ENCODE measurements around a stretch of chr1.

DNA sequence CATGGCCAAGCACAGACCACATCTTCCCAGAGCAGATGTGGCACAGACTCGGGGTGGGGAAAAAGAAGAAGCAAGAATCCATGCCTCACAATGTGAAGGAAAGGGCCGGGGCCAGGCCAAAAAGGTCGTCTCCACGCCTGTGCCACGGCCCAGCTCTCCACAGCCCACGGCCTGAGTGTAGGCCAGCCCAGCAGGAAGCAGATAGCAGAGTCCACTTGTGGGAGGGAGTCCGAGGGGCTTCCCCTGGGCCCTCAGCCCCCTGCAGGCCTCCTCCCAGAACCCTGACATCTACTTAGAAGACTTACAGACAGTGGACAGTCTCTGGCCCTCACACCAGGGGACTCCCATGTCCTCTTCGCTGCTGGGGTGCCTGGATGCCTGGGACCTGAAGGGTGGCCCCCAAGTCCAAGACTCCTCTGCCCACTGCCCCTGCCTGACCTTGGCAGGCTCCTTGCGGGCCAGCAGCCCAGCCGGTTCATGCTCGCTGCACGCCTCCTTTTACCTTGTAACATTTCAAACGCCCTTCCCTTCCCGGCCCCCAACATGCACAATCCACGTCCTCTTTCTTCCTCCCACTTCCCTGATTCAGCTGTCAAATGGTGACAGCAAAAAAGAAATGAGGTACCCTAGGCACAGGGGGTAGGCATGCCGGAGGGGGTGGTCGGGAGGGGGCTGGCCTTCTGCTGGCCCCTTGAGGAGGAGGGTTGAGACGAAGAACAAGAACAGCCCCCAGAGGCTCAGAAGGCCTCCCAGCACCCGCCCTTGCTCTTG lies 865 bp upstream of the PTPN7 start:
- RRBS = 0% methylated on average over 4 of the region's 19 CpGs

DNA sequence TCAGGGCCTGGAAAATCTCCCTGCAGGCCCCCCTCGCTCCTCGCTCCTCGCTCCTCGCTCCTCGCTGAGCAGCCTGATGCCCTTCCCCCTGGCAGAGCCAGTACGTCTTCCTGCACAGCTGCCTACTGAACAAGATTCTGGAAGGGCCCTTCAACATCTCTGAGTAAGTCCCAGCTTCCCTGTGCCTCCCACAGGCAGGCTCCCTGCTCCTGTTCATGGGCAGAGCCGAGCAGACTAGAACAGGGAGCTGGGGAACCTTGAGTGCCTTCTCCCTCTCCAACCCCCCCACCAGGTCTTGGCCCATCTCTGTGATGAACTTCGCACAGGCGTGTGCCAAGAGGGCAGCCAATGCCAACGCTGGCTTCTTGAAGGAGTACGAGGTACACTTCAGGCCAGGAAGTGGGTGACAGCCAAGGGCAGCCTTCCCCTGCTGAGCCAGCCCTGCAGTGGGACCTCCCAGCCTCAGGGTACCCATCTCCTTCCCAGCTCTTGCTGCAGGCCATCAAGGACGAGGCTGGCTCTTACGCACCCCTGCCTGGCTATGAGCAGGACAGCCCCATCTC lies 6.5 kb upstream of the LGR6 start:
- RRBS = no CpG with 5 or more reads among the region's 13 CpGs

DNA sequence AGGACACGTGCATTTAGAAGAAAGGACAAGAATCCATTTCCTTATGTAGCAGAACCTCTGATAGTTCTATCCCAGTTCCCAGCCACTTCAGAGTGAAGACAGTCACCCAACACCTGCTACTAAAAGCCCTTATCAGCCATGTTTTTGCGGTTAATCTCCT lies 113.8 kb downstream of the PPP1R12B start:
- RRBS = no CpG with 5 or more reads among the region's 2 CpGs

DNA sequence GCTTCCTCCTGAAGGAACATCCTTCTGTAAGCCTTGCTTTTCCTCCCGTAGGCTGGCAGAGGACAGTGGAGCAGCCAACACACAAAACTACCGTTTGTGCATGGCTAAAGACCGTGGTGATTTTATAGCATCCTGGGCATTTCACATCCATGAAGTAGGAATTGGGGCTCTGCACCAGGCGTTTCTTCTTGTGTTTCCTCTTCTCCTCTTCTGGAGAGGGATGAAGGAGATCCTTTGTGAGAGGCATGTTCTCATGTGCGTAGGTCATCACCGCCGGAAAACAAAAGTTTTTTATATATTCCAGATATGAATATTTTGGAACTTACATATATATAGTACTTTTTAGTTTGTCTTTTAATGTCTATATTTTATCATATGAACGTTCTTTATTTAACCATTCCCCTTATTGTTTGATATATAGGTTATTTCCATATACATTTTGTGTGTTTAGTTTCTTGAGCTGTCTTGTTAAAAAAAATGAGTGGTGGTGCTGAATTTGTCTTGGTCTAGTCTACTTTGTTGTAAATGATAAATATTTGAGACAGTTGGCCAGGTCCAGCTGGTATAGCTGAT lies 123.5 kb downstream of the PPP1R12B start:
- RRBS = no CpG with 5 or more reads among the region's 8 CpGs

GRCh38 chr1:202565997-202566806 lies 144.1 kb downstream of the SYT2 start:
- RRBS = no CpG with 5 or more reads among the region's 3 CpGs

GRCh38 chr1:202576737-202577251 lies 133.5 kb downstream of the SYT2 start:
- RRBS = no CpG with 5 or more reads among the region's 1 CpG

- RRBS = no CpG with 5 or more reads among the region's 2 CpGs
These were observed 2.6 kb downstream of the KDM5B start for GRCh38 chr1:202805400-202806144.

- RRBS = no CpG with 5 or more reads among the region's 6 CpGs
These were observed 26.2 kb downstream of the MYOG start for GRCh38 chr1:203059390-203060148.

- RRBS = 40% methylated on average over 1 of the region's 7 CpGs
These were observed 2.3 kb downstream of the ADORA1 start for GRCh38 chr1:203129733-203130360.

GRCh38 chr1:203154068-203154770 lies 21.4 kb downstream of the MYBPH start:
- RRBS = no CpG with 5 or more reads among the region's 10 CpGs

DNA sequence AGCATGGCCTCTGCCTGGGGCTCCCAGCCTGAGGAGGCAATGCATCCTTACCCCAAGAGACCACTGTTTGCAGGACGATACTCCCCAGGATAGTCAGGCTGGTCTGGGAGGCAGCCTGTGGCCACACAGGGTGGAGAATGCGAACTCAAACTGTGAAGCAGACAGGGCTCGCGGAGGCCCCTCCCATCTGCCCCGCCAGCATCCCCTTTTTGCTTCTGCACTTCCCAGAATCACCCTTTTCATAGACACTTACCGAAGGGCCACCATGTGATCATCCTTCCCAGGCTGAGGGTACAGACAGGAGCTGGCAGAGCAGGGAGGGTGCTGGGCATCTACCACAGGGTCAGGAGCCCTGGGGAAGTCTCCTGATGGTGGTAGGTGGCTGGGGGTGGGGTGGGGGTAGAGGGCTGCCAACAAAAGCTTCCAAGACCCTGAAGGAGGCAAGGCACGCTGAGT lies 31.4 kb upstream of the BTG2 start:
- RRBS = no CpG with 5 or more reads among the region's 7 CpGs

- RRBS = no CpG with 5 or more reads among the region's 9 CpGs
These were observed 15.3 kb downstream of the BTG2 start for GRCh38 chr1:203320268-203321383.

GRCh38 chr1:203353457-203353828 lies 2.5 kb upstream of the FMOD start:
- RRBS = no CpG with 5 or more reads among the region's 10 CpGs

- RRBS = no CpG with 5 or more reads among the region's 6 CpGs
These were observed 44.1 kb downstream of the OPTC start for GRCh38 chr1:203537850-203538599.

GRCh38 chr1:203630393-203631347 lies 4.0 kb downstream of the ATP2B4 start:
- RRBS = no CpG with 5 or more reads among the region's 3 CpGs

GRCh38 chr1:203754253-203754893 lies 10.6 kb upstream of the LAX1 start:
- RRBS = no CpG with 5 or more reads among the region's 6 CpGs

- RRBS = no CpG with 5 or more reads among the region's 7 CpGs
These were observed 546 bp downstream of the LAX1 start for GRCh38 chr1:203765422-203766035.

- RRBS = no CpG with 5 or more reads among the region's 6 CpGs
These were observed 28.9 kb downstream of the ZBED6 start for GRCh38 chr1:203824249-203824809.

DNA sequence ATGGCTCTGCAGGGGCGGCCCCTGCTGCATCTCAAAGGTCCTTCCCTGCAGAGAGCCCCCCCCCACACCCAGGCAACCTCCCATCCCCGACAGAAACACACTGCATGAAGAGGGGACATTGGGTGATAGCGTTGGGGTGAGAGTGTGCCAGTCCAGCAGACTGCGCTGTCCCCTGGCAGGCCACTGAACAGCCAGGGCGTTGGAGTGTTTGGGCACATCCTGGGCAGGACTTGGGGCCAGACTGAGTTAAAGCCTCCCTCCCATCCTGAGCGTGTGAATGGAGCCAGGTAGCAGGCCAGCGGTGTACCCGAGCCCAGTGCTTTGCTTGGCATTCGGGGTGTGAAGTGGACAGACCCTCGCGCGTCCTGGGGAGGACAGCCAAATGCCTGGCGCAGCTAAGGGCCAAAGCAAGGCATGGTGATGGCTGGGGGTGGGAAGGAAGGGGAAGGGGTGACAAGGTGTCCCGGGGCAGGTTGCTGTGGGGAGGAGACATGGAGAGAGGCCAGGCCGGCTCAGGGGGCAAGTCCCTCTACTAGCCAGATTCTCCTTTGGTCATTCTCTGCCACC lies 677 bp upstream of the ETNK2 start:
- RRBS = no CpG with 5 or more reads among the region's 15 CpGs

Data from HL-60 (cell line).